GM12891 (cell line): ENCODE measurements around a stretch of chr3.

DNA sequence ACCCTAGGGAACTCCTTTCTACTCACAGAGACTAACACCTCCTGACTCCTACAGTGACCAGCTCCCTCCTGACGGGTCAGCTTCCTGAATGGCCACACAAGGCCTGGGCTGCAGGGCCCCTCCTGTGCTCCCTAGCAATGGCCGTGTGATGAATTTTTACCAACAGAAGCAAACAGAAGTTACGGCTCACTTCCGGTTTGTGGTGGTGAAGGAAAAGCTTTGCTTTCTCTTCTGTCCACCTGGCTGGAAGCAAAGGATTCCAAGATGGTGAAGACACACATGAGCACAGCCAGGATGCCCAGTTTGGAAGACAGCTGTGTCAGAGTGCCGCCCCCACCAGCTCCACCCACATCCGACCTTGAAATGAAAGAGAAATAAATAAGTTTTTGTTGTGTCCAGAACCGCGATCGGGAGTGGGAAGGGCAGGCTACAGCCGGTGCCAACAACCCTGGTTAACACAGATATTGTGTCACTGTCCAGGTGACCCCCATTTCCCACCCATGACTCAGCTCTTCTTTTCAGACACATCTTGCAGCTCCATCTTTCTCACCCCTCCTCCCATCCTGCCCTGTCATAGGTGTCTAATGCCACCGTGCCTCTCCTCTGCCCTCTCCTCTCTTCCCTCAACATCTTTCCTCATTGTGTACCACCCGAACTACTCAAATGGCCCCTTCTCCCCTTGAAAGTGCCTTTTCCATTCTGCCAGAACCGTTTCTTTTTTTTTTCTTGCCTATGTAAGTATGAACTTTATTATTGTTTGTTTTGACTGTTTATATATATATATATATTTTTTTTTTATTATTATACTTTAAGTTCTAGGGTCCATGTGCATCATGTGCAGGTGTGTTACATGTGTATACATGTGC, 69.8 kb upstream of the ATP13A3 start:
- RRBS, result no CpG with 5 or more reads among the region's 13 CpGs

DNA sequence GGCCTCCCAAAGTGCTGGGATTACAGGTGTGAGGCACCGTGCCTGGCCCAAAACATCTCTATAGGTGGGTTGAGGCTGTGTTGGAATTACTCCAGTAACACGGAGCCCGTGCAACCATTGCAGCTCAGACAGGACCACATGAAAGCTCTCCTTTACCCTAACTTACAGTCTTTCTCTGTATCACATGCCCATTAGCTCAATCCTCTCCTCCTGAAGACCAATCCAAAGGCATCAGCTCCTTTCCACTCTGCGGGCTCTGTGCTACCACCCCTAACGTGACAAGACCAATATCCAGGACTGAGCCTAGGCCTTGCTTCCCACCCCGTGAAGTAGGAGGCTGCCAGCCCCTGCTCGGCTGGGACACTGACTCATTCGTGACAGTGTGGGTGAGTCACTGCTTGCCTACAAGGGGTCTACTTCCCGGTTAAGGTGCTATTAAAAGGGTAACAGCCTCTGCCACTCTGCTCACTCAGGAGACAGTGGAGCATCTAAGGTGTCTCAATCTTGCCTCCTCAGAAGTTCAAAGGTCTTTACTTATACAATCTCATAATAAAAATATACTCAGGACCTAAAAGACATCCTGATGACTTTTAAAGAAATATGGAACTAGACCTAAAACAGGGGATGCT, 55.2 kb downstream of the TMEM44 start:
- RRBS, result no CpG with 5 or more reads among the region's 9 CpGs

DNA sequence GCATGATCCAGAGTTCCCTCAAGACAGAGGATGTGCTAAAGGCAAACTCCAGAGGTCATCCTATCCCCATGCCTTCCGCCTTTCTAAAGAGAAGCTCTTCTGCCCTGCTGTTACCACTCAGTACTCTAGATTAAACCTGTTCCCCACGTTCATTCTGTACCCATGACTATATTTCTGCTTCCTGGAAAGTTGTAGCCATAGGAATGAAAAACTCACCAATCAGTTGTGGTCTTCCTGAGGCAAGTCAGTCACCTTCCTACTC, 46.5 kb downstream of the TMEM44 start:
- RRBS, result no CpG with 5 or more reads among the region's 2 CpGs

DNA sequence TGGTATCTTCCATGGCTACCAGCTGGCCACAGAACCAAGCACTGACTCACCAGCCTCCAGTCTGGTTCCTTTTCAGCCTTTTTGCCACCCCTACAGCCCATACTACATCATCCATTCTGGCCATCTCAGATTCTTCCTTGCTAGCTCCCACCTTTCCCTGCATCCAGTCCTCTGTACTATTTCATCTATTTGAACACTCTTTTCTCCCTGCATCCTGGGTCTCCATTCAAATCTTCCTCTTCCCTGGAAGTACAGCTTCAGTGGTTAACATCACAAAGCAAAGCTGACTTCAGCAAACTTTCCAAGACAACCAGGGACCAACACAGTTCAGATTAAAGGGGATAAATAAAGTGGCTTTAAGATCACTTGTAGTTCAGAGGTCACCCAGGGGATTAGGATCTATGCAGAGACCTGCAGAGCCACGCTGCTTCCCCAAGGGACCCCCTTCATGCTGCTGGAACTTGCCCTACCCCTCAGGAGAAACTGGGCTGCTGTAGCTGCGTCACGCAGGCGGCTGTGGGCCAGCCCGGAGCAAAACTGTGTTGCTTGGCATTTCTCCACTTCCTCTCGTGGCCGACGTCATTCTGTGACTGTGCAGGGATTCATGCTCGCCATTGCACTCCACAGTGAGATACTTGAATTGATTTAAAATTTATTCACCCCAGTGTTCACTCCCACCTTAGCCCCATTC, 46.0 kb downstream of the TMEM44 start:
- RRBS, result no CpG with 5 or more reads among the region's 9 CpGs

GRCh38 chr3:194648774-194649167, 15.6 kb upstream of the TMEM44 start:
- RRBS, result no CpG with 5 or more reads among the region's 7 CpGs

DNA sequence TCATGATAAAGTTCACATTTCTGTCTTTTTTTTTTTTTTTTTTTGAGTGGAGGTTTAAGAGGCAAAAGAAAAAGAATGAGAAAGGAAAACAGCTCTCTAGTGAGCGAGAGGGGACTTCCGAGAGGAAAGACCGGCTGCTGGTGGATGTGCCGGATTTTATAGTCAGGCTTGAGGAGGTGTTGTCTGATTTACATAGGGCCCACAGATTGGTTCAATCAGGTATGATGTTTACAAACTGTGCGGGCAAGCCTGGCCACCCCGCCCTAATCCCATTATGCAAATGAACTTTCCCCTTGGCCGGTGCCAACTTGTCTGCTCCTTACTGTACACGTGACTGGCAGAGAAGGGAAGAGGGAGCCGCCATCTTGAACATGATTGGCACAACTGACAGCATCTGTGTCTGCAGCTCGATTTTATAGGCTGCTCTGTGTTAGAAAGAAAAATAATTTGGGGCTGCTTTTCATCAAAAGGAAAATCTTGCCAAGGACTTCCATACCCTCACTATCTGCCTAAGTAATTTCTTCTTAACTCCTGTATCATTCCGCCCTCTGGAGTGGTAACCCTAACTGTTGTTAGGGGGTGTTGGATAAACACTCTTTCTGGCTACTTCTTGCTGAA, 44.8 kb downstream of the FAM43A start:
- RRBS, result no CpG with 5 or more reads among the region's 11 CpGs

DNA sequence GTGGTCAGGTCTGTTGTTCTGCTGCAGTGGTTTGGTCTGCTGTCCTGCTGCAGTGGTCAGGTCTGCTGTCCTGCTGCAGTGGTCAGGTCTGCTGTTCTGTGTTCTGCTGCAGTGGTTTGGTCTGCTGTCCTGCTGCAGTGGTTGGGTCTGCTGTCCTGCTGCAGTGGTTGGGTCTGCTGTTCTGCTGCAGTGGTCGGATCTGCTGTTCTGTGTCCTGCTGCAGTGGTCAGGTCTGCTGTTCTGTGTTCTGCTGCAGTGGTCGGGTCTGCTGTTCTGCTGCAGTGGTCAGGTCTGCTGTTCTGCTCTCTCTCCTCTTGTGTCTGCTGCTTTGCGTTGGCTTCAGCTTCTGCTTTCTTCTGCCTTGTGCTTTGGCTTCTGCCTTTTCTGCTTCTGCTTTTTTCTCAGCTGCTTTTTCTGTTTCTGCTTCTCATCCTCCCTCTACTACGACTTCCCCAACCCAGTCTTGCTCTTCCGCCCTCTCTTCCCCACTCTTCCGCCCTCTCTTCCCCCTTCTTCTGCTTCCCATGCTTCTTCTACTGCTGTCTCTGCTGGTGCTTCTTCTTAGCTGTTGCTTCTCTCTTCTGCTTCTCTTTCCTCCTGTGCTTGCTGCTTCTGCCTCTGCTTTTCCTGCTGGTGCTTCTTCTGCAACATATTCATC, 50.7 kb downstream of the FAM43A start:
- RRBS, result no CpG with 5 or more reads among the region's 6 CpGs

- RRBS, result 96% methylated on average over 5 of the region's 19 CpGs
Measured at GRCh38 chr3:194852175-194852670, 166.5 kb downstream of the FAM43A start.

DNA sequence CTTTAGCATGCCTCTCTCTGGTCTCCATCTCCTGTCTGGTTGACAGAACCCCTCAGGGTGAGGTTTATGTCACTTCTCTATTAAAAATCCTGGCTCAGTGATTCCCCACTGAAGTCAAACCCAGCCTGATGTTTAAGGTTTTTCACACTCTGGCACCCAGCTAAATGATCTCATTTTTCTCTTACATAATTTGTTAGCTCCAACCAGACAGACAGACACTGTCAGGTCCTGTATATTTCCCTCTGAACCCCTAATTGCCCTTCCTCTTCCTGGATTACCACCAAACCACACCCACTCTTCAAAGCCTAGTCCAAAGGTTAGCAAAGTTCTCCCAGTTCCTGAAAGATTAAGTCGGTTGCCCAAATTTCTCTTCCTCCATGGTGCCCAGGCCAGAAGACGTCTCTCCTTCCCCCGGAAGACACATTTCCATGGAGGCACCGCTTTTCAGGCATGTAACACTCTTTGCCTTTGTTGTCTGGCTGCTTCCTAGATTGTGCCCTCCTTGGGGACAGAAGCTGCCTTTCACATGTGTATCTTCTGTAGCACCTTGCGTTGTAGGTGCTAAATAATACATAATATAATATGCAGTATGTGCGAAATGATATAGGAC, 169.3 kb downstream of the FAM43A start:
- RRBS, result no CpG with 5 or more reads among the region's 6 CpGs

GRCh38 chr3:195133435-195134011, 137.4 kb downstream of the XXYLT1 start:
- RRBS, result no CpG with 5 or more reads among the region's 13 CpGs

DNA sequence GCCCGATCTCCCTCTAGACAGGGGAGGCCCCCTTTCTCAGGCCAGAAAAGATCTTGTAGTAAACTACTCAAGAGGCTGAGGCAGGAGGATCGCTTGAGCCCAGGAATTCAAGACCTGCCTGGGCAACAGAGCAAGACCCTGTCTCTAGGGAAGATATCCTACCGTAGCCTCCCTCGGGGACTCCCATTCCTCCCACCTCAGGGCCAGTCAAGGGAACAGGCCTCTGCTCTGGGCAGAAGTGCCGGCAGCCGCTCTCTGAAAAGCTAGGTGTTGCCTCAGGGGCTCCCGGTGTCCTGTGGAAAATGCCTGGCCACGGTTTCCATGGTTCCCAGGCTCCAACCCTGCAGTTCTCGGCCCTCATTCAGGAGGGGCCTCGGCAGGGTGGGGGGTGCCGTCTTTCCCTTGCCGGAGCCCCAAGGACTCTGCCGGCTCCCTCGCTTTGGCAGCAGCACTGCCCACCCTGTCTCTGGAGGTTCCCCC, 34.0 kb upstream of the APOD start:
- RRBS, result 89% methylated on average over 3 of the region's 14 CpGs

- RRBS, result no CpG with 5 or more reads among the region's 17 CpGs
Measured at GRCh38 chr3:195644708-195645743, 61.3 kb upstream of the APOD start.

DNA sequence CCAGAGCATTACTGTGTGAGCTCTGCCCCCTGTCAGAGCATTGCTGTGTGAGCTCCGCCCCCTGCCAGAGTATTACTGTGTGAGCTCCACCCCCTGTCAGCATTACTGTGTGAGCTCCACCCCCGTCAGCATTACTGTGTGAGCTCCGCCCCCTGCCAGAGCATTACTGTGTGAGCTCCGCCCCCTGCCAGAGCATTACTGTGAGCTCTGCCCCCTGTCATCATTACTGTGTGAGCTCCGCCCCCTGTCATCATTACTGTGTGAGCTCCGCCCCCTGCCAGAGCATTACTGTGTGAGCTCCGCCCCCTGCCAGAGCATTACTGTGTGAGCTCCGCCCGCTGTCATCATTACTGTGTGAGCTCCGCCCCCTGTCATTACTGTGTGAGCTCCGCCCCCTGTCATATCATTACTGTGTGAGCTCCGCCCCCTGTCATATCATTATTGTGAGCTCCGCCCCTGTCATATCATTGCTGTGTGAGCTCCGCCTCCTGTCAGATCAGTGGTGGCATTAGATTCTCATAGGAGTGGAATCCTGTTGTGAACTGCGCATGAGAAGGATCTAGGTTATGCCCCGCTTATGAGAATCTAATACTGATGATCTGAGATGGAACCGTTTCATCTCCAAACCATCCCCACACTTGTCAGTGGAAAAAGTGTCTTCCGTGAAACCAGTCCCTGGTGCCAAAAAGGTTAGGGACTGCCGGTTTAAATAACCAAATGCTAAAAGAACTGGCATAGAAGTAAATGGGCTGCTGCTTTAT, 33.4 kb upstream of the MUC20 start:
- RRBS, result no CpG with 5 or more reads among the region's 19 CpGs

DNA sequence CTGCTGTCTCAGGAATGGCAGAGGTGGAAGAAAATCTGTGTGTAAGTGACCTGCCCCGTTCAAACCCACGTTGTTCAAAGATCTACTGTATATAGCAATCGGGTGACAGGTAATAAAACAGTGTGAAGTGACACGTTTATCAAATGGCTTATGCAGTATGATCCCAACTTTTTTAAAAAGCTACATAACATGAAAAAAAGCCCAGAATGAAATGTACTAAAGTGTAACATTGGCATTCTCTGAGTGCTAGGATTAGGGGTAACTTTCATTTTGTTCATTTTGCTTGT, 16.6 kb upstream of the MUC4 start:
- RRBS, result no CpG with 5 or more reads among the region's 4 CpGs

GRCh38 chr3:195911289-195911725, 3.0 kb upstream of the TNK2 start:
- RRBS, result no CpG with 5 or more reads among the region's 7 CpGs

GRCh38 chr3:195943705-195944464, 35.5 kb upstream of the TNK2 start:
- RRBS, result no CpG with 5 or more reads among the region's 13 CpGs

DNA sequence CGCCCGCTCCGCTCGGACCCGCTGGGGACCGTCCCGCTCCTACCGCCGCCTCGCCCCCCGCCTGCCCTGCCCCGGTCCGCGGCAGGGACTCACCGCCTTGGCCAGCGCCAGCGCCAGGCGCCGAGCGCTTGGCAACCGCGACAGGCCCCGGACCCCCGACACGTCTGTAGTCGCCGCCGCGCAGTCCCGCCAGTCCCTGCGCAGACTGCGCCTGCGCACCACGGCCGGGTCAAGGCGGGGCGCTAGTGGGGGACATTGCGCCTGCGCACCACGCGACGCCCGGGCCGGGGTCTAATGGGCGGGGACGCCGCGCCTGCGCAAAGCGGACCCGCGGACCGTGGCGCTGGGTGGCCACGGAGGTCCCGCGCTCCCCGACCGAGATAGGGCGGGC, 81.7 kb upstream of the TNK2 start:
- RRBS, result no CpG with 5 or more reads among the region's 60 CpGs

GRCh38 chr3:196165847-196166369, 45.3 kb downstream of the ZDHHC19 start:
- RRBS, result no CpG with 5 or more reads among the region's 9 CpGs

DNA sequence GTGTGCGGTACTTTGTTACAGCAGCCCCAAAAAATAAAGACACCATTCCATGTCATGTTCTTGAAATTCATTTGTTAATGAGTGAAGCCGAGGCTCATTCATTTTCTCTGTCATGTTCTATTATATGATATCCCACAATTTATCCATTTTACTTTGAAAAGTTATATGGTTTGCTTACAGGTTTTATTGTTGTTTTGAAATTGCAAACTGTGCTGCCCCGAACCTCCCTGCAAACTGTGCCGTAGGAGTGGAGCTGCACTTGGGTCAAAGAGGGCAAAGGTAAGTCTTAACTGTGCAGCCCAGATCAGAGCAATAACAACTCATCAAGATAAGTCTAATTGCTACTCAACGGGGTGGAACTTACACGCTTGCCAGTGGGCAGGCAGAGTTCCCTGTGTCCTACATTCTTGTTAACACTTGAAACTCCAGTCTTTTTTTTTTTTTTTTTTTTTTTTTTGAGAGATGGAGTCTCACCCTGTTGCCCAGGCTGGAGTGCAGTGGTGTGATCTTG, 33.3 kb downstream of the ZDHHC19 start:
- RRBS, result no CpG with 5 or more reads among the region's 6 CpGs

GRCh38 chr3:196194099-196195130, 16.8 kb downstream of the ZDHHC19 start:
- RRBS, result 46% methylated on average over 3 of the region's 18 CpGs